ENCODE data around the genes SRCAP, TMEM265 and ZNF629.

- PRO-cap, 2 experiments: no peak in any of the 2 experiments
Measured at GRCh38 chr16:30368239-30368969, 1.9 kb downstream of the TBC1D10B start.

DNA sequence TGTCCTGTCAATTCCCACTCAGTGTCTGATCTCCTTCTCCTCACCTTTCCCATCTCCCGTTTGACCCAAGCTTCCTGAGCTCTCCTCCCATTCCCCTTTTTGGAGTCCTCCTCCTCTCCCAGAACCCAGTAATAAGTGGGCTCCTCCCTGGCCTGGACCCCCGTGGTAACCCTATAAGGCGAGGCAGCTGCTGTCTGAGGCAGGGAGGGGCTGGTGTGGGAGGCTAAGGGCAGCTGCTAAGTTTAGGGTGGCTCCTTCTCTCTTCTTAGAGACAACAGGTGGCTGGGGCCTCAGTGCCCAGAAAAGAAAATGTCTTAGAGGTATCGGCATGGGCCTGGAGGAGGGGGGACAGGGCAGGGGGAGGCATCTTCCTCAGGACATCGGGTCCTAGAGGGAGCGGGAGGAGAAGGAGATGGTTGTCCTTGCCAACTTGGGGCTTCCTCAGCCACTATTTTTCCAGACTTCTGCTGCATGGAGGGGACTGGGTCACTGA lies 1.8 kb upstream of the TBC1D10B start:
- PRO-cap, 2 experiments: peak in 2 of 2 experiments; most common plus-strand start position 375 of the sequence (in 1); most common minus-strand start position 62 of the sequence (in 1)

DNA sequence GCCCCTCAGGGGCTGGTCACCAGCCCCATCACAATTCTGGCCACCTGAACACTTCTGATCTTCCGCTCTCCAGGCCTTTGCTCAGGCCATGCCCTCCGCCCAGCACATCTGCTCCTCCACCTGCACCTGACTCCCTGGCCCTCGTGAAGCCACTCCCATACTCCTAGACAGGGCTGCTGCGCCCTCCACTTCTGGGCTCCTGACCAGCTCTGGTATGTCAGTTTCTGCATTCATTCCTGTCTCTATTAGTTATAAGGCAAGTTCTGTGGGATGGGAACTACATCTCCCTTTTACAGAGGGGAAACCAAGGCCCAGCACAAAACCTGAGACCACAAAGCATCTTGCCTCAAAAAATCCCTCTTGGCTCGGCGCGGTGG lies 1.8 kb upstream of the MYL11 start:
- PRO-cap, 2 experiments: peak in 2 of 2 experiments; most common plus-strand start position 141 of the sequence (in 1); most common minus-strand start position 110 of the sequence (in 2)

DNA sequence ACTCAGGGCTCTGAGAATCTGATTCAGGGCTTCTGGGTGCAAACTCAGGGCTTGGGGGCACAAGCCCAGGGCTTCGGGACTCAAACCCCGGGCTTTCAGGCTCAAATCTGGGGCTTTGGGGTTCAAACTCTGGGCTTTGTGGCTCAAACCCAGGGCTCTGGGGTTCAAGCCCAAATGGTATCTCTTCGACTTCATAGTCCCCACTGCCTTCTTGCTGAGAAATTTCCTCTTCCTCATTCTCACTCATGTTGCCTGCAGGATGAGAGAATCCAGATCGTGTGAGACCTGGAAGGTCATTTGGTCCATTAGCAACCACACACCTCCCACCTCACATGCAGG lies 597 bp downstream of the ZNF768 start:
- PRO-cap, 2 experiments: no peak in any of the 2 experiments

- PRO-cap, 2 experiments: no peak in any of the 2 experiments
Measured at GRCh38 chr16:30573339-30574277, 2.1 kb upstream of the ZNF688 start.

GRCh38 chr16:30659595-30660533 lies 1.6 kb downstream of the FBRS start:
- PRO-cap, 2 experiments: no peak in any of the 2 experiments

DNA sequence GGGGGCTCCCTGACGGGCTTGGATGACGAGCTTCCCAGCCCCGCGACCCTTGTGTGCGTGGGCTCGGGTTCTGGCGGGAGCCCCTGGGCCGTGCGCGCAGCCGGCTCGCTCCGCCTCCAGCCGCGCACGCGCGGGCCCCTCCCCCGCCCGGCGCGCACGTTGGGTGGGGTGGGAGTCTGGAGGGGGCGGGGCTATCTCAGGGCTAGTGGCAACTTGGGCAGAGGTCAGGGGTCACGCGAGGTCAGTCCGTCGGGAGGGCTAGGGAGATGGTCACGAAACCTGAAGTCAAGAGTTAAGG lies at the start of gene SRCAP:
Gene SRCAP, plus strand, starts transcription at position 241 of the 298 bp plus-strand sequence.
- PRO-cap, 2 experiments: peak in 2 of 2 experiments; most common plus-strand start position 241 of the sequence (in 1); most common minus-strand start position 130 of the sequence (in 2)

GRCh38 chr16:30740265-30741045 lies at the start of gene TMEM265:
Gene TMEM265 (plus strand): TSS chr16:30740642.
- PRO-cap, 2 experiments: no peak in any of the 2 experiments

DNA sequence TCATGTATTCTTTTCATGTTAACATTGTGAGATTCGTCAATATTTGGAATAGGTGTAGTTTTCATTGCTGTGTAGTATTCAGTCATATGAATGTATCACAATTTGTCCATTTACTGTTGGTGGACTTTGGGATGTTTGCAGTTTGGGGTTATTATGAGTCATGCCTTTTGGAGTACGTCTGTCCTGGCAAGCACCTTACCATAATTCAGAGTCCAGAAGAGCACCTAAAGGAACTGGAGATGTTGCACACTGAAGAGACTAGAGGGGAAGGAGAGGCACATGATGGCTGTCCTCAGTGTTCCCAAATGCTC lies 3.1 kb upstream of the PHKG2 start:
- PRO-cap, 2 experiments: no peak in any of the 2 experiments

- PRO-cap, 2 experiments: no peak in any of the 2 experiments
Measured at GRCh38 chr16:30758958-30760022, 2.6 kb downstream of the CFAP119 start.

DNA sequence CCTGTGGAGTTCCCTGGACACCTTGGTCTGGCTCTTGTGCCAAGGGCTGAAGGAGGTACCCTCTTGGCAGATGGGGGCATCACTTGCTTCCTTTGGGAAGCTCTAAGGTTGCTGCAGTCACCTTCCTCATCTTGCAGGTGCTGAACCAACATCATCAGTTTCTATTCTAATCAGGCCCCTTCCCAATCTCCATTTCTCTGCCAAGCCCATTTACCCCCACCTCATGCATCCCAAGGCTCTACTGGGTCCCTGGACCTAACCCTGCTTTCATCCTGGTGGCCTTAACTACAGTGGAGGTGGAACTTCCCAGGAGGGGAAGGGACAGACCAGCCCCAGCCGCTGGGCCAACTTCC lies 12.4 kb downstream of the ZNF629 start:
- PRO-cap, 2 experiments: no peak in any of the 2 experiments

DNA sequence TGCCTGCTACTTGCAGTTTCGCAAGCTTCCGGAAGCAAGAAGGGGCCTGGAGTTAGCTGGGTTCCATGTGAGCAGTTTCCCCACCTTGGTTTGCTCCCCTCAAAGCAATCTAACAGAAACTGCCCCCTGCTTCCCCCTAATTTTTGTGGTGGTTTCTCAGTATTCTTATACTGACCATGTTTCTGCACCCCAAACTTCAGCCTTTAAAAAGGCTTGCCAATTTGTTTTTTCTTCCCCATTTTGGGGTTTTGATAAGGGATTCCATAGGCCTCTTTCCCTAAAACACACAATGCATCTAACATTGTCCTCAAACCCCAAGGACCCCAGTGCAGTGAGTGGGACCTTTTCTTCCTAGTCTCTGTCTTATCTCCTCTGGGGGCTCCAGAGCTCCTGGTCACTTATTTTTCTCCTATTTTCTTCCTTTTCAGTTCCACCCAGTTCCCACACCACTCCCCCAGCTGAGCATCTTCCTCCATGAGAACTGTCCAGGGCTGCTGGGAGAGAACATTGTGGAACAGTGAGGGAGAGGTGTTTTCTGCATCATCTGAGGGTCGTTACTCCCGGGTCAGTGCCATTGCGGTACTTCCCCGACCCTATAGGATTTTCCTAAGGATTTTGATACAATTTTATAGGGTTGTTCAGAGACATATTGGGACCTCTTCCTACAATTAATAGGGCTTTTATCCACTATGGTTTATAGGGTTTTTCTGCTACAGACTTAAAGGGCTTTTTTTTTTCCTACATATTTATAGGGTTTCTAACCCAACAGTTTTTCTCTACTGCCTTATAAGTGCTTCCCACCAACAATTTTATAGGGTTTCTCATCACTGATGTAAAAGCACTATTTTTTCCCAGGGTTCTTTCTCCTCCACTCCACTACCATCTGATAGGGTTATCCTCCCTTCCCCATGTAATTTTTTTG lies 6.0 kb downstream of the ZNF629 start:
- PRO-cap, 2 experiments: no peak in any of the 2 experiments

DNA sequence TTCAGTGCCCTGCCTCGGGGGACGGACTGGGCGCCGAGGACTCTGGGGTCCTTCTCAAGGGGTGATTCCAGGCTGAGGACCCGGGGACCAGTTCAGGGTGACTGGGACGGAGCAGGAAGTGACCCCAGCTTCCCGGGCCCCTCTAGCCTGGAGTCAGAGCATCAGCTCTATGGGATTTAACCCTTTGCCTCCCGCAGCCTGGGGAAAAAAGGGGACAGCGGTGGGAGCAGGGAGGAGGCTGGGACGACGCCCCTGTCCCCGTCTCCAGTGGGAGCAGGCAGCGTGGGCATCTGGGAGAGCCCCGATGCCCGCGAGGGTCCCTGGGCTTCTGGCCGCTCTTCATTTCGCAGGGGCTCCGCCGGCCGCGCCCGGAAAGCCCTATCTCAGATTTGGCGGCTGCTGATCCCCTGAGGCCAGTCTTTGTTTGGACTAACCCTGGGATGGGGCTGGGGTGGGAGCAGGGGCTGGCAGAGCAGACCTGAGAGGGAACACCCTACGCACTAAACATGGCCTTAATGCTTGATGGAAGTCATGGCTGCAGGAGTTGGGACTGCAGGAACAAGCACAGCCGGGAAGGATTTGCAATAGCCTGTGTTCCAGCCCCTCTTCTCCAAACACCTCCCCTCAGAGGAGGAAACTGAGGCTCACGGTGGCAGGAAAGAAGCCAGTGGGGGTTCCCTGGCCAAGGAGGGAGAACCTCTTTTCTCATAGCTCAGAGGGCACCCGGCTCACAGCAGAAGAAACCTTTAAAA lies at the start of gene ZNF629:
Gene ZNF629, minus strand, starts transcription at position 120 of the 752 bp plus-strand sequence.
- PRO-cap, 2 experiments: peak in 2 of 2 experiments; most common plus-strand start position 205 of the sequence (in 1); most common minus-strand start position 93 of the sequence (in 1)

GRCh38 chr16:30875579-30876421 lies 18.1 kb downstream of the BCL7C start:
- PRO-cap, 2 experiments: no peak in any of the 2 experiments

GRCh38 chr16:30876853-30877371 lies 17.0 kb downstream of the BCL7C start:
- PRO-cap, 2 experiments: no peak in any of the 2 experiments

- PRO-cap, 2 experiments: no peak in any of the 2 experiments
Measured at GRCh38 chr16:30934820-30935512, 11.6 kb downstream of the FBXL19 start.

- PRO-cap, 2 experiments: no peak in any of the 2 experiments
Measured at GRCh38 chr16:30964613-30965576, 7.3 kb downstream of the SETD1A start.

- PRO-cap, 2 experiments: peak in 2 of 2 experiments; most common minus-strand start chr16:31034257 (in 1)
Measured at GRCh38 chr16:31034125-31034820, 915 bp downstream of the STX4 start.

DNA sequence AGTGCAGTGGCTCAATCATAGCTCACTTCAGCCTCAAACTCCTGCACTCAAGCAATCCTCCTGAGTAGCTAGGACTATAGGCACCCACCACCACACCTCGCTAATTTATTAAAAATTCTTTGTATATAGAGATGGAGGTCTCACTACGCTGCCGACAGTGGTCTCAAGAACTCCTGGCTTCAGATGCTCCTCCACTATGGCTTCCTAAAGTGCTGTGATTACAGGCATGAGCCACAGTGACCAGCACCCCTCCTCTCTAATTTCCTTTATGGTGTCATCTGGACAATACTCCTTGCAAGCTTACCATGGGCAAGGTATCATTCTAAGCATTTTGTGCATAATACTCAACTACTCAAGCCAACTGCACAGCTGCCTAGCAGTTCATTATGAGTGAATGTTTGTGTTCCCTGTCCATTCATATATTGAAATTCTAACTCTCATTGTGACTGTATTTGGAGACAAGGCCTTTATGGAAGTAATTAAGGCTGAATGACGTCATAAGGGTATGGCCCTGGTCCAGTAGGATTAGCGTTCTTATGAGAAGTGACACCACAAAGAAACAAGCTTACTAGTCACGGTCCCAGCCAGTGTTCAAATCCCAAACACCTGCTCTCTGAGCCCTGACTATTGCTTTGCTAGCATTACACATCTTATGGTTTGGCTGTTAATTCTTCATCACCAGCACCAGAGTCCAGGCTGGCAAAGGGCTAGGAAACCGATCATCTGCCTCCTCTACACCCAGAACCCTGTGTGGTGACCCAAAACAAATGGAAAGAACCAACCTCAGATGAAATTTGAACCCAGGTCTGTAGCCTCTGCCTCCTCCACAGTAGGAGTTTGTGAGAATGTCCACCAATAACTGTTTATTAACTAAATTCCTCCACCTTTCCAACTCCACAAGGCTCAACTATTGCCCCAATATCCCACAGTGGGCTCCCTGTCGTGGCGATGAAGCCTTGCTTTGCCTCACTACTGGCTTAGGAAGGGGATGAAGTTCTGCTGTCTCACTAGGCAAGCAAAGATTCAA lies 2.2 kb downstream of the ZNF668 start:
- PRO-cap, 2 experiments: no peak in any of the 2 experiments

GRCh38 chr16:31072945-31073589 lies 973 bp downstream of the ZNF668 start:
- PRO-cap, 2 experiments: peak in 1 of 2 experiments; most common plus-strand start chr16:31073417 (in 1); most common minus-strand start chr16:31073195 (in 1)